ENCODE measurements around a stretch of chr21.

DNA sequence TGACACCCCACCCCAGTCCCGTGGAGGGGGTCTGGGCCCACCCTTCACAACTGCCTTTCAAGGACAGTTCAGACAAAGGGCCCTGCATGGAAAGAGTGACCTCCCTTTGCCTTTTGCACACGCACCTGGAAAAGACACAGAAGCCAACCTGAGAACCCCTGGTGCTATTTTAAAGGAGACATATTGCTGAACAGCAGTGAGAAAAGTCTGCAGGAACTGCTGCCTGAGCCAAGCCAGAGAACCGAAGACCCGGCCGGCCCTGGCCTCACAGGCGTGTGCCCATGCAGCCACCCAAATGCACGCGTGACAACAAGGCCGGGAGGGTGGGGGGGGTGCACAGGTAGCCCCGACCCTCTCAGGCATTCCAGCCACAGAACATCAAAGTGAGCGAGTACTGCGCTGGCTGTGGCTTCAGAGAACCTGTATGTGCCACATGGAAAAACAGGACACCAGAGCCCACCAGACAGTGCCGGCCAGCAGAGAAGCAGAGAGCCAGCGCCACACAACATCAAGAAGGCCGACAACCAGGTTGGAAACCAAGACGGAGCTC, 66.8 kb downstream of the SLC37A1 start:
- PRO-cap, 2 experiments, result no peak in any of the 2 experiments

GRCh38 chr21:42640418-42640747, 13.0 kb upstream of the PDE9A start:
- PRO-cap, 2 experiments, result no peak in any of the 2 experiments

- PRO-cap, 2 experiments, result no peak in any of the 2 experiments
These were observed 726 bp upstream of the PDE9A start for GRCh38 chr21:42652466-42653324.

GRCh38 chr21:42655373-42656107, 2.1 kb downstream of the PDE9A start:
- PRO-cap, 2 experiments, result no peak in any of the 2 experiments

DNA sequence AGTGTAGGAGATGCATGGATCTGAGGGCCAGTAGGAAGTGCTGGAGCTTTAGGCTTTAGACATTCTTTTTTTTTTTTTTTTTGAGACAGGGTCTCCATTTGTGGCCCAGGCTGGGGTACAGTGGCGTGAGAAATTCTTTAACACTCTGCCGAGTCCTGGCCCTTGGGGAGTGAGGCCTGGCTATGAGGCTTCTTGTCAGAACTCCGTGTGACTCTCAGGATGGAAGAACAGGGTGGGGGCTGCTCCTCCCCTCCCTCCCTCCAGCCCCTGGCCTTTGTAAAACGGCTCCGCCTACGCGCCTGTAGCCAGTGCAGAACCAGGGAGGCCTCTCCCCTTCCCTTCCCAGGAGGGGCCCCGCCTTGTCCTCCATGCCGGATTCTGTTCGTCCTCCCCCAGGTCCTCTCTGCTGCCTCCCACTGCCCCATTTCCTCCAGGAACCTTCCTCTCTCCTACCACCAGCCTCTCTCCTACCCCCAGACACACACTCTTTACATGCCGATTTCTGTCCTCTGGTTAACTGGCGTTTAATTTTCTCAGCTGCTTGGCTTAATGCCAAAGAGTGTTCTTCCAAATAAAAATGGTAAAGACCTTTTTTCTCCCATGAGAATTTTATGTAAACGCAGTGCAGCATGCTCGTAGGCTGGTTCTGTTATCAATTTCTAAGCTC, 21.0 kb downstream of the PDE9A start:
- PRO-cap, 2 experiments, result no peak in any of the 2 experiments

GRCh38 chr21:42689603-42689940, 36.2 kb downstream of the PDE9A start:
- PRO-cap, 2 experiments, result no peak in any of the 2 experiments

DNA sequence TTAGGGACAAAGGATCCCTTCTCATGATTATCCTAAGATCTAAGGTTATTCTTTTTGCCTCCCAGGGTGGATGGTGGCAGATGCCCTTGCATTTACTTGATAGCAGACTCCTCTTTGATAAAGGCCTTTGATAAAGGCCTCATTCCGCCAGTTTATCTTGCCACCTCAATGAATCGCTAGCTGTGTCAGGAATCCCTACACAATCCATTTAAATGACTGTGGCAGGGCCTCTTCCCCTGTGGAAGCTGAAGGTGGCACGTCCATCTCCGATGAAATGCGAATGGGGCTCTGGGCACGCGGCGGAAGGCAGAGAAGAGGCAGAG, 836 bp upstream of the NDUFV3 start:
- PRO-cap, 2 experiments, result no peak in any of the 2 experiments

- PRO-cap, 2 experiments, result no peak in any of the 2 experiments
These were observed 702 bp upstream of the PKNOX1 start for GRCh38 chr21:42973662-42974057.

- PRO-cap, 2 experiments, result no peak in any of the 2 experiments
These were observed 109.6 kb downstream of the CRYAA start for GRCh38 chr21:43278461-43278702.

GRCh38 chr21:43300932-43301641, 125.8 kb downstream of the SIK1 start:
- PRO-cap, 2 experiments, result no peak in any of the 2 experiments

GRCh38 chr21:43609586-43610416, 44.8 kb downstream of the H2BC12L start:
- PRO-cap, 2 experiments, result no peak in any of the 2 experiments

GRCh38 chr21:43729114-43729647, 10.3 kb downstream of the PDXK start:
- PRO-cap, 2 experiments, result no peak in any of the 2 experiments

GRCh38 chr21:43732126-43732822, 13.3 kb downstream of the PDXK start:
- PRO-cap, 2 experiments, result no peak in any of the 2 experiments

- PRO-cap, 2 experiments, result no peak in any of the 2 experiments
These were observed 20.3 kb downstream of the CSTB start for GRCh38 chr21:43755594-43756391.

DNA sequence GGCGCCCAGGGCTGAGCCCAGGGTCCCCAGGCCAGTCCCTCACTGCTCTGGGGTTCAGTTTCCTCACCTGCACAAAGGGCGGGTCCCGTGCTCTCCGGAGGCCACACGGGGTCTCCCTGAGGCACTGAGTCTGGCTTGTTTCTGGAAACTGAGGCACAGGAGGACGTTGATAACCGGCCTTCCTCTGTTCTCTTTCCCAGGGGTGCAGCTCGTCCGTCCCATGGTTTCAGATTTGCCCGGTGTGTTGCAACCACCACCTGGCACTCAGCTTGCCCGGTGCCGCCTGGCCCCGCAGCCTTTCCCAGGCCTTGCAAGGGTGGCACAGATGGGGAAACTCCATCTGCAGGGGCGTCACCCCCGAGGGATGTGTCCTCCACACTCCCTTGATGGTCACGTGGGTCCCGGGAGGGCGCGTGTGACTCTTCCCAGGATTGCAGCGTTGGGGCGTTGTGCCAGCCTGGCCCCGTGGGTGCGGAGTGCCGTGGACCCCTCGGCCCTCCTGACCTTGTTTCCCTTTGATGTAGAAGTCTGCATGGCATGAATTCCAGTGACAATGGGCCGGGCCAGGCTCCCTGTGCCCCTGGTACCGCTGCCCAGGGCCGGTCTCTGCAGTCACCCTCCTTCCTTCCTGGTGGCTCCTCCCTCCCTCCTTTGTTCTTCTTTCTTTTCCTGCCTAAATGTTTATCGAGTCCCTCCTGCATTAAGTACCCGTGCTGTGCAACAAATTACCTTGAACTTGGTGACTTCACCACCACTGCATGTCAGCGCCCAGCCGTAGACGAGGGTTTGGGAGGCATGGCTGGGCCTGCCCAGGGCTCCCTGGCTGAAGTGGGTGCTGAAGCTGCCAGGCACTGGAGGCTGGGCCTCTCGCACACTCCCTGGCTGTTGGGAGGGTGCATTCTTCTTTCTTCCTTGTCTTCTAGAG, 22.8 kb downstream of the RRP1 start:
- PRO-cap, 2 experiments, result no peak in any of the 2 experiments

GRCh38 chr21:43818492-43819030, 29.2 kb downstream of the RRP1 start:
- PRO-cap, 2 experiments, result no peak in any of the 2 experiments

DNA sequence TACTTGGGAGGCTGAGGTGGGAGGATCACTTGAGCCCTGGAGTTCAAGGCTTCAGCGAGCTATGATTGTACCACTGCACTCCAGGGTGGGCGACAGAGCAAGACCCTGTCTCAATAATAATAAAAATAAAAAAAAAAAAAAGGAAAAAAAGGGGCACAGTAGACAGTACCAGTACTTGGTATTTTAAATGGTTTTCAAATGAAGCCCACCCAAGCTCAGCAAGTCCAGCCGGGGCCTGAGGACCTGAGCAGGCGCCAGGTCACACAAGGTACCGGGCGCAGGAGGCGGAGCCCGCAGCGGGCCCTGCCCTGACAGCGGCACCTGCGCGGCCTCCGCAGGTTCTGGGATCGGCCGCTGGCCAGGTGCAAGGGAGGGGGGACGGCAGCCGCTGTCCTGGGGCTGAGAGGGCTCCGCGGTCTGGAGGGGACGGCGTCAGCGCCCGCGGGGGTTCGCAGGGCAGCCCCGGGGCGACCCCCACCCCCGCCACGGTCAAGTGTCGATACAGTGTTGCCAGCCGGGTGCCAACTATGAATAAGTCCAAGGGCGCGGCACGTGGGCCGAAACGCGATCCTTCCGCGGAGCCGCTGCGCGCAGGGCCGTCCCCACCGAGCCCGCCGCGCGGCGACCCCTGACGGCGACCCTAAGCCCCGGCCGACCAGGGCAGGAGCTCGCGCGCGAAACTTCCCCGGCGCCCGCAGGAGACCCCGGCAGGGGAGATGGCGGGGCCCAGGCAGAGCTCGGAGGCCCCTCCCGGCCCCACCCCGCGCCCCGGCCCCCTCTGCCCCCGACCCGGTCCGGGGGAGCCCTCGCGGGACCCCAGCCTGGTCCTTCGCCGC, 805 bp upstream of the AGPAT3 start:
- PRO-cap, 2 experiments, result peak in 2 of 2 experiments; most common plus-strand start position 311 of the sequence (in 1)

GRCh38 chr21:43909851-43910349, 44.9 kb downstream of the AGPAT3 start:
- PRO-cap, 2 experiments, result no peak in any of the 2 experiments

DNA sequence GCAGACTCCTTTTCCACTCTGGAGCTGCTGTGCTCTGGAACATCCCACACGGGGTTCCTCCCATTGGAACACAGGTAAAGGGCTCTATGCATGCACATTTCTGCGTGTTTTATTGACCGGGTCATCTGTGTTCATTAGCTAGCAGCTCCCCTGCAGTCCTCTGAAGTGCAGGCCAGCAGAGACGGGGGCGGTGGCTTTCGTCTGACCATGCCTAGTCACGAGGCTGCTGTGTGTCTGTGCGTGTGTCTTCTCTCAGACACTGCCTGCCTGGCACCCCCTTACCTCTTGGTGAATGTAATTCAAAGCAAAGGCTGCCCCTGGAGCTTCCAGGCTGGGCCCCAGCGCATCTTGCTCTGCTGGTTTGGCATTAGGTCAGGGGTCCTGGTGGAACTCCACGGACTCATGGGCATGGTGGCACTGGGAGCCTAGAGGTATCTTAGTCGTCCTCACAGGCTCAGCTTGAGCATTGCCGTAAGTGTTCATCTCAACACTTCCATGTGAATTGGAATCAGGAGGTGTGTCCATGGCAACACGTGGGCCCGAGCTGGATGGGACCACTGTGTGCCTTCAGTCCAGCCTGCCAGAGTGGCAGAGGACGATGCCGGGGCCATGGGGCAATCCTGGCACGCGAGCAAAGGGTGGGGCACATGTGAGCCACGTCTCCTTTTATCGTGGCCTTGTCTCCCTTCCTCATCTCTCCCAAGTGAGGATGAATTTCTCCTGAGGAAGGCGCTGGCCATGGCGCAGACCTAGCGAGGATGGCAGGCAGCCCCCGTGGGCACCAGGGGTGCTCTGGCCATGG, 46.8 kb downstream of the AGPAT3 start:
- PRO-cap, 2 experiments, result no peak in any of the 2 experiments

- PRO-cap, 2 experiments, result no peak in any of the 2 experiments
These were observed 39.1 kb upstream of the TRAPPC10 start for GRCh38 chr21:43972883-43973512.

Data from helper T cell (primary cell).